Gastrocnemius medialis (tissue), 3 donors: ENCODE data around the genes SYP, GAGE12F, PAGE1 and MAGED4.

DNA sequence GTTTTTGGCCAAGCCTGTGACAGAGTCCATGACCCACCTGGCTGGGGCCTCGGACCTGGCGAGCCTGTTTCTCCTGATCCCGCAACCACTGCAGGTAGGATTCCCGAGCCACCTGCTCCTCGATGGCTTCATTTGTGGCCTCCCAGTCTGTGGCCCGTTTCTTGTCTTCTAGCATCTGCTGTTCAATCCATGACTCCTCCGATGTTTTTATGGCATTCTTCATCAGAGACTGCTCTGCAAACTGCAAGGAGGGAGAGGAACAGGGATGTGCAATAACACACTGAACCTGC, 6.9 kb upstream of the PIM2 start:
- PRO-cap, result no peak
- RAMPAGE, long total RNA, 3 experiments, result no peak in any of the 3 experiments

GRCh38 chrX:48936780-48937538, 18.1 kb upstream of the PIM2 start:
- PRO-cap, result no peak
- RAMPAGE, long total RNA, 3 experiments, result no peak in any of the 3 experiments

DNA sequence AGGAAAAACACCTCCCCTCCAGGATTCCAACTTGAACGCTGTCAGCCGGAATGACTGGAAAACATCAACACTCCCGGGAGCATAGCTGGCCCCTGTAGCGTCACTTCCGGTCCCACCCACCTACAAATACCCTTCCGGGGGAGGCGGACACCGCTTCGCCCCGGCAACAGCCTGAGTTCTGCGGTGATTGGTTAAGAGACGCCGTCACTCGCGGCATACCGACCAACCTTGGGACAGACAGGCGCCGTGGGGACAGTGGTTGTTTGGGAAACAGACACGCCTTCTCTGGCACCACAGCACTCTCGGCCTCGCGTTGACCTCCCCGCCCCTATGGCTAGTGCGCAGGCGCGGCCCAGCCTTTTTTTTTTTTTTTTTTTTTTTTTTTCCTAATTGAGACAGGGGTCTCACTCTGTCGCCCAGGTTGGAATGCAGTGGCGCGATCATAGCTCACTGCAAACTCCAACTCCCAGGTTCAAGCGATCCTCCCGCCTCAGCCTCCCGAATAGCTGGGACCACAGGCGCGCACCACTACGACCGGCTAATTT, 948 bp upstream of the OTUD5 start:
- PRO-cap, result bidirectional peak, plus-strand start at position 389 of the sequence, minus-strand start at position 96 of the sequence
- RAMPAGE, long total RNA, 3 experiments, result start-site peak on the minus strand in 2 of 3 experiments, centred at positions 60 to 98 of the sequence, 24 to 53 reads per replicate

GRCh38 chrX:48993235-48993781, 8.8 kb downstream of the GRIPAP1 start:
- PRO-cap, result no peak
- RAMPAGE, long total RNA, 3 experiments, result no peak in any of the 3 experiments

DNA sequence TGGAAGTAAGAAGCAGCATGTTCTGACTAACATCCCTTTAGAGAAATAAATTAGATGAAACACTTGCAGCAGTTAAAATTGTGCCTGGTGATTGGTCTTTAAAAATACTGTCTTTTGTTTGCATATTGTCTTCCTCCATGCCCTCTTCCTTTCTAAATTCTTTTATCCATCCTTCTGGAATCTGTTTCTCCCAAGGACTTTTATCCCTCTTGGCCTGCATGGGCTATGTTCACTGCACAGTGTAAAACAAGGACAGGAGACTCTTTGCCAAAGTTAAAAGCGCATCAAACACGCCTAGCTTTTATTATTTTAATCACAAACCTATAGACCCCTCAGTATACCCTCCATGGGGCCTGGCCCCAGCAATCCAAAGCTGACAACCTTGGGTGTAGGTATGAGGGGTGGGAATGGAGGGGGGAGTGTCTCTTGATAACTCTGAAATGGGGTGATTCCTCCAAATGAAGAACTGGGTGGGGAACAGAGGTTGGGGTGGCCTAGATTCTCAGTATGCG, 14.6 kb downstream of the TFE3 start:
- PRO-cap, result no peak
- RAMPAGE, long total RNA, 3 experiments, result no peak in any of the 3 experiments

DNA sequence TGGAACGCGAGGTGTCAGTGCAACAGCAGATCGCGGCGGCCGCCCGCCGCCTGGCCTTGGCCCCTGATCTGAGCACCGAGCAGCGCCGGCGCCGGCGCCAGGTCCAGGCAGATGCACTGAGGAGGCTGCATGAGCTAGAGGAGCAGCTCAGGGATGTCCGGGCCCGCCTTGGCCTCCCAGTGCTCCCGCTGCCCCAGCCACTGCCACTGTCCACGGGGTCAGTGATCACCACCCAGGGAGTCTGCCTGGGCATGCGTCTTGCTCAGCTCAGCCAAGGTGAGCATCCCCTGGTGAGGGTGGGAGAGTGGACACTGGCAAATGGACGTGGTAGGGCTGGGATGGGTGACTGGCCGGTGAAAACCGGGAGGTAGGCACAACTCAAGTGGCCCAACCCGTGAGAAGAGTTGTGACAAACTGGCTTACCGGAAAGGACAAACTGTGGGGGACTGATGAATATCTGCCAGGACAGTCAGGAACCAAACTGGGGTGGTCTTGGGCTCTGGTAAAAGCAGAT, 5.6 kb downstream of the CCDC120 start:
- PRO-cap, result no peak
- RAMPAGE, long total RNA, 3 experiments, result no peak in any of the 3 experiments

DNA sequence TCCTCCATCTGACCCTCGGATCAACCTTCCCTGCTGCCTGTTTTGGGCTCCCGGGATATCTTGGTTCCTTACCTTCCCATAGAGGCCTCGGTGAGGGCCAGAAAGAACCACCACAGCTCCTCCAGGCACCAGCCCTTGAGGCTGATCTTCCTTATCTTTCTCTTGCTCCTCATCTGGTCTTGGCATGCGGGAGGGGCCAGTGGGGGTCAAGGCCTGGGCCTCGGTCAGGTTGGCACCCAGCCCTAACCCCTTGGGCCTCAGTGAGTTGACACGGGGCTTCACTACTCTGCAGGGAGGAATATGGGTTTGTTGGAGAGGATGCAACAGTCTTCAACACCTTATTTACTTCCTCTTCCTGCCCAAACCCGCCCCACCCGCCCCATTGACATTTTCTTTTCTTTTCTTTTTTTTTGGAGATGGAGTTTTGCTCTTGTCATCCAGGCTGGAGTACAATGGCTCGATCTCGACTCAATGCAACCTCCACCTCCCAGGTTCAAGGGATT, 6.0 kb downstream of the GPKOW start:
- PRO-cap, result no peak
- RAMPAGE, long total RNA, 3 experiments, result no peak in any of the 3 experiments

GRCh38 chrX:49176876-49177951, 5.5 kb downstream of the PLP2 start:
- PRO-cap, result no peak
- RAMPAGE, long total RNA, 3 experiments, result no peak in any of the 3 experiments

DNA sequence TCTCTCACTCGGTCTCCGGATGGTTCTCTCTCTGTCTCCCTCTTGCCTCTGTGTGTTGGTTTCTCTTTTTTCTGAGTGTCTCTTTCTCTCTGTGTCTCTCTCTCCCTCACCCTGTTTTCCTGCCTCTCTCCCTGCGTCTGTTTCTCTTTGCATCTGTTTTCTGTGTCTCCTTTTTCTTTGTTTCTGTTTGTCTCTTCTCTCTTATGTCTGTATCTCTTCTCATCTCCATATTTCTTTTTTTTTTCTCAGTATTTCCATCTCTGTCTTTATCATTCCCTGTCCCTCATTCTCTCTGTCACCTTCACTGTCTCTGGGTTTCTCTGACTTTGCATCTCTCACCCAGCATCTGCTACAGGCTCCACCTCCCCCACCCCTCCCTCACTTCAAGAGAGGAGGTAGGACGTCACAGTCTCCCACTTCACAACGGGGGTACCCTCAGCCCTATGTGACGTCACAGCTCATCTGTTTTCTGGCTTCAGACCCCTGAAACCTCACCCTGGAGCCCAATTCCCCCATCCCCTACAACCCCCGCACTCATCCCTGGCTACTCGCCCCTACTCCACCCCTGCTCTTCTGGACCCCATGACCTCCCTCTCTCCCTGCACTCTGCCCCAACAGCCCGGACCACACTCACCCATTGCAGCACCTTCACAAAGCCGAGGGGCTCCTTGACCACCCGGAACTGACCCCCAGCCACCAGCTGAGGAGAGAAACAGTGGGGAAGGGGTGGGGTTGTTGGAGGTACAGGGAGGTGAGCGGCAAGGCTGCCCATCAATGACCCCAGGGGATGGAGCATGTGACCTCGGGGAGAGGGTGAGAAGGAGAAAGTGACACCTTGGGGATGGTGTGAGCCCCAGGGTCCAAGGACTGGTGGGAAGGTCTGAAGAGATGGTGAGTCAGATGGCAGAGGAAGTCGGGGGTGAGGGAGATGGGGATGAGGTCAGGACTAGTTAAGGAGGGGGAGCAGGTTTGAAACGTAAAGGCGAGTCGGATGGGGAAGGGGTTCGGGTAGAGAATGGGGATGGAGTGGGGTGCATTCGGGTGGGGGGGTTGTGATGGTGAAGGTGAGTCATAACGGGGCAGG, 1.3 kb downstream of the SYP start:
- PRO-cap, result no peak
- RAMPAGE, long total RNA, 3 experiments, result no peak in any of the 3 experiments

GRCh38 chrX:49199977-49200576, at the start of gene SYP:
SYP (minus strand) TSS chrX:49200193.
- PRO-cap, result bidirectional peak, plus-strand start at chrX:49200358, minus-strand start at chrX:49200193
- RAMPAGE, long total RNA, 3 experiments, result no peak in any of the 3 experiments

- PRO-cap, result no peak
- RAMPAGE, long total RNA, 3 experiments, result no peak in any of the 3 experiments
These were observed 12.9 kb downstream of the CCDC22 start for GRCh38 chrX:49248170-49248605.

GRCh38 chrX:49266746-49267179, 2.3 kb upstream of the FOXP3 start:
- PRO-cap, result no peak
- RAMPAGE, long total RNA, 3 experiments, result no peak in any of the 3 experiments

GRCh38 chrX:49560417-49560940, at the start of gene GAGE12F:
GAGE12F (plus strand) TSS chrX:49560842.
- PRO-cap, result no peak
- RAMPAGE, long total RNA, 3 experiments, result no peak in any of the 3 experiments

GRCh38 chrX:49695926-49696397, at the start of gene PAGE1:
PAGE1 (minus strand) TSS chrX:49695984.
- PRO-cap, result no peak
- RAMPAGE, long total RNA, 3 experiments, result no peak in any of the 3 experiments

GRCh38 chrX:49840815-49841286, 11.7 kb downstream of the PAGE4 start:
- PRO-cap, result no peak
- RAMPAGE, long total RNA, 3 experiments, result no peak in any of the 3 experiments

DNA sequence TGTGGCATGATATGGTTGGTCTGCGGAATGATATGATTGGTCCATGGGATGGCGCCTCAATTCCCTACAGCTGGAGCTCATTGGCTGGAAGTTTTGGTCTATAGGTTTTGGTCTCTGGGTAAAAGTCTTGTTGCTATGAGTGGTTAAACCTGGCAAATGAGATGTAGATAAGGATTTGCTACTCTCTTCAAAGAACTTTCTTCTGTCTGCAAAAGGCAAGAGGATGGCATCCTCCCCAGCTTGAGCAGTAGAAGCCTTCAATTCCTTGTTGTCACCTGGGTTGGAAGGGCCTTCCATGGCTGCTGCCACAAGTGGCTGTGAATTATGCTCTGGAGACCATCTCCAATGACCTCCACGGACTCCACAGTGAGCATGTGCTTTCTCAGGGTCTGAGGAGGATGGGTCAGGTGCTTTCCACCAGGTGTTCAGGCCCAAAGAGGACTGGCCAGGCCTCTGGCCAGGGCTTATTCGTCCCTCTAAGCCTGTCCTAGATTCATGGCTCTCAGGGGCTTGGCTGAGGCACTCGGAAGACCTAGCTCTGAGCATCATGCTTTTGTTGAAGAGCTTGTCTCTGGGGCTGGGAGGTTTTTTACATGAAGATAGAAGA, 163.0 kb upstream of the DGKK start:
- PRO-cap, result no peak
- RAMPAGE, long total RNA, 3 experiments, result no peak in any of the 3 experiments

DNA sequence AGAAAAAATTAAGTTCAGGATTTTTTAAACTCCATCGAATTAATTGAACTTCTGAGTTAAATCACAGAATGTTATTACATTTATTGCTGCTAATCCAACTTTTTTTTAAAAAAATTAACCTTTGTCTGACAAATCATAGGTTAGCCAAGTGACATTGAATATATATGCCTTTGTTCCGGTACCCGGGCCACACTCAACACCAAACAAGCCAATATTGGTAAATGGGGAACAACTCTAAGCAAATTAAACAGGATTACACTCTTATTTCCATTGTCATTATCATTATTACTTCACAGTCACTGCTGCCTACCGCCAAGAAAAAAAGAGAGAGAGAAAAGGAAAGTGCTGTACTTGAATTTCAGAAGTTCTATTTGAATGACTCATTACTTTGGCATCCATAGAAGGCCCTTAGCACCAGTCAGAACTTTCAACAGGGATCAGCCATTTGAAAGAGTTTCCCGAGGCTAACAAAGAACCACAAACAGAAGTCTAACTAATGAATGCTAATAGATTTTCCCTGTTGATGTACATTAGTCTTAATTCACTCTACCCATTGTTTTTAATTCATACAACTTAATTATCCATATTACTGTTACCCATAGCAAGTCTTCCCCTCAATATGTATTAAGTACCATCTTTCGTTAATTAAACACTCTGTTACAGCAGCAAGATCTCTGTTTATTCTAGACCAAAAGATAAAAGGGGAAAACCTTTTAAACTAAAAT, 116.4 kb downstream of the SHROOM4 start:
- PRO-cap, result no peak
- RAMPAGE, long total RNA, 3 experiments, result no peak in any of the 3 experiments

DNA sequence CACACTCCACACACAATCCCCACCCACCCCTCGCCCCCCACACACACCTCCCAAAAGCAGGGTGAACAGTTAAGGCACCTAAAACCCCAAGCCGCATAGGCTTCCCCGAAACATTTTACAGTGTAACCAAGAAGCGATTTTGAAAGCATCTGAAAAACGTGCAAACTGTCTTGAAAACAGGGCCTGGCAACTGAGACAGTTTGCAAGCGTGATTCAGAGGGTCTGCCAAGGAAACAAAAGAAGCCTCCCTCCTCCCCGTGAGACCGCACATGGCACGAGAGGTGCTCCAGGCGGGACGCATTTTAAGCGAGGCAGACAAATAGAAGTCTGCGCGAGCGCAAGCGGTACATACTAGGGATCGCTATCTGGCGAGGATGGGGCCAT, 801 bp downstream of the NUDT11 start:
- PRO-cap, result no peak
- RAMPAGE, long total RNA, 3 experiments, result no peak in any of the 3 experiments

- PRO-cap, result no peak
- RAMPAGE, long total RNA, 3 experiments, result no peak in any of the 3 experiments
These were observed 898 bp downstream of the GSPT2 start for GRCh38 chrX:51744109-51744571.

DNA sequence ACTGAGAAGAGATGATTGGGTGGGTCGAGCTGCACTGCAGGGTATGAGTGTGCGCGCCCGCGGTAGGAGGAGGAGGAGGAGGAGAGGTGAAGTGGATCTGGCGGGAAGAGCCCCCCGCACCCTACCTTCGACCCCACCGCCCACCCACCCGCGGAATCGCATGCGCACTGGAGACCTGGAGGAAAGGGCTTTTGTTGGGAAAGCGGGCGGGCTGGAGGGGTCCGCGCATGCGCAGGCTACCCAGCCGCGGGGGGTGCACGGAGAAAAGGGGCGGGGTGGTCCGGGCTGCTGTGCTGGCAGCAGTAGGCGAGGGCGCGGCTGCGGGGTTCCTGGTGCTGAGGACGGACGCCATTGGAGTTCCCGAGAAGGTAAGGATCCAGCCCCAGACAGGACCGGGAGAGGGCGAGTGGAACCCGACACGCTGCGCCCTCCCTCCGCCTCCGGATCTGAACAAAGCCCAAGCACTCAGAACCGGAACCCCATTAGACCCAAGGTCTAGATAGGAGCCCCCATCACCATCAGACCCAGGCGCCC, at the start of gene MAGED4:
Gene MAGED4, plus strand, starts transcription at position 291 of the 534 bp plus-strand sequence.
- PRO-cap, result no peak
- RAMPAGE, long total RNA, 3 experiments, result no peak in any of the 3 experiments